PC-3 (cell line): Measurements from ENCODE around the genes GK, PRRG1 and SRPX.

GRCh38 chrX:27154035-27154427, 309.1 kb downstream of the PPP4R3C start:
- RAMPAGE, long total RNA, result no peak

DNA sequence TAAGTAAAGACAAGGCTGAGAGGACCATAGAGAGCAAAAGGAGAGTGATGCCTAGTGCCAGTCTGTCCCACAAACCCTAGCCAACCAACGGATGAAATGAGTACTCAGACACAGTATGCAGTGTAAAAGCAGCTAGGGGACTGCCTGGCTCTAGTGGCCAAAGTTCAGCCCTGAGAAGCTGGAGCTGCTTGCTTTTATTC, 6.5 kb upstream of the DCAF8L1 start:
- RAMPAGE, long total RNA, result no peak

- RAMPAGE, long total RNA, result no peak
These were observed 14.9 kb upstream of the DCAF8L1 start for GRCh38 chrX:27996176-27996485.

GRCh38 chrX:30576919-30577440, 586 bp downstream of the TASL start:
- RAMPAGE, long total RNA, result no peak

DNA sequence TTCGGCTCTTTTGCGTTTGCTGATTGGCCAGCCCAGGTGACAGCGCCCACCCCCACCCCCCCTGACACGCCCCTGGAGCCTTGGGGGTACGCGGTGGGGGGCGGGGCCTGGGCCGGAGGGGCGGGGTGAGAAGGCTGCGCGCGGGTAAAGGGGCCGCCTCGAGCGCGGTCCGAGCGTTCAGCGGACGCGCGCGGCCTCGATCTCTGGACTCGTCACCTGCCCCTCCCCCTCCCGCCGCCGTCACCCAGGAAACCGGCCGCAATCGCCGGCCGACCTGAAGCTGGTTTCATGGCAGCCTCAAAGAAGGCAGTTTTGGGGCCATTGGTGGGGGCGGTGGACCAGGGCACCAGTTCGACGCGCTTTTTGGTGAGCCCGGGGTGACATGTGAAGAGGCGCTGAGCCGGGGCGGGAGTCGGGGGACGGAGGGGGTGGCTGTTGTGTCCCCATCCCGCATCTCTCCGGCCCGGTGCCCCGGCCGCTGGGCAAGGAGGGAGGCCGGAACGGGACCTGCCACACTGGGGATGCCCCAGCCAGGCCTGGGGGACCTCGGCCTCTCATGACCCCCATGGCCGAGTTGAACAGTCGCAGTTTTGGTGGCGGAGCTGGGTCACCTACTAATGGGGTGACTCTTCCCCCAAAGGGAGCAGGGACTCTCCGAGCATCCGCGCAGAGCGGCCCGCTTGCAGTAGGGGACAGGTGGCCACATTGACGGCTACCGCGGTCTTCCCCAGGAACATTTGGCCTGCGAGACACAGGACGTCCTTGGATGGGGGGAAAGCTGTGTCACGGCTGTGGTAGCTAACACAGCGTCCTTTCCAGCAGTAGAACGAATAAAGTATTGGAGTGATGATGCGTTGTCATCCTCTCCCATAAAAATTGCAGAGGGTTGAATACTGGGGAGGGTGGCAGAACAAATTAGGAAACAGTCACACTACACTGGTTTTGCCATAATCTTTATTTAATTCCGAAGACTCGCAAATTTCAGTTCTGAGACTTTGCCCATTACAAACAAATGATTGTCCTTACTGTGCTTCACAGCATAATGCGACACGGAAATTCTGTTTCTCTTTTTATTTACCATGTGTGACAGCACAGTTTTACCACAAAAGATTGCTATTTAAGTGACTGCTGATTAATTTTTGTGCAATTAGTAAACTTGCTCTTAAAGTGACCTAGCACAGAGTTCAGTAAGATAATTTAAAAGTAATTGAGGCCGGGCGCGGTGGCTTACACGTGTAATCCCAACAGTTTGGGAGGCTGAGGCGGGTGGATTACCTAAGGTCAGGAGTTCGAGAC, at the start of gene GK:
TSS of gene GK (plus strand) at position 174 of the 1,296 bp plus-strand sequence.
- RAMPAGE, long total RNA, result no peak

DNA sequence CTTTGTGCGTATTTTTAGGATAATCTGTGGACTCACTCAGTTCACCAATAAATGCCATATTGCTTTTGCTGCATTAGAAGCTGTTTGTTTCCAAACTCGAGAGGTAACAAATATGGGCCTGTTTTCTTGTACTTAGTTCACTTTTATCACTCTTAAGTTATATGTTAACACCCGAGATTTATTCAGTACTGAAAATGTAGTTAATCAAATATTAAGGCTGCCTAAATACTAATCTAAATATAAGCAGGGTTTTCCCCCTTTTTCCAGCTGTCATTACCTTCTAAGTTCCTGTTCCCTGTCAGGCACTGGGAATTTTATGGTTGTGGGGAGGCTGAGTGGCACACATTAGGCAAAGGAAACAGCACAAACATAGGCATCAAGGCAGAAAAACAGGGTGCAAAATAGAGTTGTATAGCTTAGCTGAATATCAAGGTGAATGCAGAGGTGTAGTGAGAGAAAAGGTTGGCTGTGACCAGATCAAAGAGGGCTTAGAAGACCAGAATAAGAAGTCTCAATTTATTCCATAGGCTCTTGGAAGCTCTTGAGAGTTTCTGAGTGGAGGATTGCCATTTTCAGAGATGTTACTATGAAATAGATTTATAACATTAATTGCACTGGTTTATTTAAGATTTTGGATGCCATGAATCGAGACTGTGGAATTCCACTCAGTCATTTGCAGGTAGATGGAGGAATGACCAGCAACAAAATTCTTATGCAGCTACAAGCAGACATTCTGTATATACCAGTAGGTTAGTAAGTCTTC, 67.0 kb downstream of the GK start:
- RAMPAGE, long total RNA, result no peak

DNA sequence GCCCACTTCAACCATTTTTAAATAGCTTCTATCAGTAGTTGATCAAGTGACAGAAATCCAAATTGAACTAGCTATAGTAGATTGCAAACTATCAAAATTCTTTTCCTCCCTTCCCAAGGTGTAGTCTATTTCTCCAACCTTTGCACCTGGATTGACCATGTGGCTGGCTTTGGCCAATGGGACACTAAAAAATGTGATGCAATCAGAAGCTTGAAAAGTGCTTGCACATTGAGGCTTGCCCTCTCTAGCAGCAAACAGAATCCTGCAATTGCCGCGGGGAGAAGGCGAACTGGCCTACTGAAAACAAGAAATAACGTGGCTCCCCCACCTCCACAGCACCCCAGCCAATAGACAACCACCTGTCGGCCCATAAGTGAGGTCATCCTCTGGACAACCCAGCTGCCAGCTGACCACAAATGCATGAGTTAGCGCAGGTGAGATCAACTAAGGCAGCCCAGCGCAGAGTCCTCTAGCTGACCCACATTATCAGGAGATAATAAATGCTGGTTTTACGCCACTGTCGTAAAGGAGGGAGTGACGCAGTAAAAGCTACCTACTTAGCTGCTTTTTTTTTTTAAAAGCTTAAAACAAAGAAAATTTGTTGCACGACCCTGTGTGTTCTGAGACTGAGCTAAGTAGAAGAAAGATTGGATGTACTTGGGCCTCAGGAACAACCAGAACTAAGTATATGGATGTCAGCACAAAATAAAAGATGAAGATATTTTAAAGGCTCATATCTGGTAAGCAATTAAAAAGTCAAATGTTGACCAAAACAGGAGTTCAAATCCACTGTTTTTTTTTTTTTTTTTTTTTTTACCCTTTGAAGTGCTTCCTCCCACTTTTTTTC, 95.3 kb downstream of the GK start:
- RAMPAGE, long total RNA, result no peak

DNA sequence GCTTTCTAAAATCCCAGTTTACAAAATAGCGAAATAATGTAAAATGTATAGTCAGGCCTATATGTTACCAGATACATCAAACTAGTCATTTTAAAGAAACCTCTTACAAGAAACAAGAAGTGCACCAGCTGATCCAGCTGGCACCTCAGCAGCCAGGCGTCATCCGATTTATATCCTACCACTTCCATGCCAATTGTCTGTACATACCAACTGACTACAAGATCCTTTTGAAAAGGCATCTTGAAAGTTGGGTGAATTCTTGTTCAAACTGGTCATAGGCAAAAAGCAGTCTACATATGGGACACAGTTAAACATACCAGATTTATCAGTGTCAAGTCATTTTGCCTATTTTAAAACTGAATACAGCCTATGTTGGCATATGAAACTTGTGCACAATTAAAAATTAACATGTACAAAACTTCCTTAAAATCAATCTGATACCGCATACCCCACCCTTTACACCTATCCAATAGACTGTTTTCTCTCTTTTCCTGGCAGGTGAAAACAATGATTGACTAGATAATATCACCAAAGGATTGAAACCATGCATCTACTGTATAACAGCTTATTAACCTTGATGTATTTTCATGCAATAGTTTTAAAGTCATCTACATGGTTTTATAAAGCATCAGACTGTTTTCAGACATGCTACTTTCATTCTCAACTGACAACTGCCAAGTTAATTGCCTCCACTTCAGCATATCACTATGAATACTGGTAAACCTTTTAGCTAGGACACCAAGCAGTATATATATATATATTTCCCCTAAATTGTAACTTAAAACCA, 60.2 kb downstream of the TAB3 start:
- RAMPAGE, long total RNA, result no peak

- RAMPAGE, long total RNA, result no peak
These were observed 921.8 kb upstream of the FTHL17 start for GRCh38 chrX:31993644-31994029.

GRCh38 chrX:32343103-32343323, 868.3 kb downstream of the DMD start:
- RAMPAGE, long total RNA, result no peak

- RAMPAGE, long total RNA, result no peak
These were observed 2.1 kb downstream of the TMEM47 start for GRCh38 chrX:34654939-34655477.

- RAMPAGE, long total RNA, result no peak
These were observed 44.3 kb upstream of the FAM47C start for GRCh38 chrX:36963937-36964256.

GRCh38 chrX:37348577-37348850, 650 bp upstream of the PRRG1 start:
- RAMPAGE, long total RNA, result no peak

GRCh38 chrX:37348917-37349510, at the start of gene PRRG1:
PRRG1 (plus strand) TSS chrX:37349364.
- RAMPAGE, long total RNA, result start-site peak on the plus strand at chrX:37349296-37349371, 372 and 968 reads in 2 replicates

- RAMPAGE, long total RNA, result no peak
These were observed 47.7 kb downstream of the SYTL5 start for GRCh38 chrX:38054080-38054442.

DNA sequence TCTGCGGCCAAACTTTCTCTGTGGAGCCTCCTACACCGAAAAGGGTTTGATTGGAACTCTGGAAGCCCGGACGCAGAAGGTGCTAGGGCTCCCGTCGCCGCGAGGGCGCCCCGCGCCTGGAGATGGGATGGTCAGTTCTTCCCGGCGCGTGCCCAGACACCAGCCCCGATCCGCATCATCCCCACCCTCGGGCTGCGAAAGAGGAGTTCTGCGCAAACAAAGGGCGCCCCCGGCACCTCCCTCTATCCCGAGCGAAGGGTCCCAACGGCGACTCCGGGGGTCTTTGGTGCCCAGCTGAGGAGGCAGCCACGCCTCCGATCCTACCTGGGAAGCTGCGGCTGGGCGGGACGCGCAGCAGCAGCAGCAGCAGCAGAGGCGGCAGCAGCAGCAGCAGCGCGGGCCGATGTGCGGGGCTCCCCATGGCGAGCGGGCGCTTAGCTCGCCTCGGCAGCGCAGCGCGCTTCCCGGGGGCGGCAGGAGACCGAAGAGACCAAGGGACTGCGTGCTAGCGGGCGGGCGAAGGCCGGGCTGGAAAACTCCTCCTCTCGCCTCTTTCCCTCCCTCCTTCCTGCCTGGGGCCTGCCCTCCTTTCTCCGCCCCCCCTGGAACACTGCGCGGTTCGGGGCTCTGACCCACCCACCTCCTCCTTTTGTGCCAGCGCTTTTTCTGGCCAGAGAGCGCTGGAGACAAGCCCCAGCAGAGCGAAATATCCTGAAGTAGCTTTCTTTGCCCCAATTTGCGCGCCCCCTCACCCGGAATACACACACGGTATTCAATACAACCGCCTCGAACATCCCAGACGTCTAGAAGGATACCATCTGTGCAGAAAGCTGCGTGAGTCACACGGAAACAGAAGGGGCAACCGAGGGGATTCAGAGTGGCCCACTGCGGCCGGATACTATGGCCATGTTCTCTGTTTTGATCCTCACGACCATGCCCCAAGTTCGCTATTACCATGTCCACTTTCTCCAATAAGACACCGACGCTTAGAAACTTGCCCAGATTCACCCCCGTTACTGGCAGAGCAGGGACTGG, at the start of gene SRPX:
TSS of gene SRPX (minus strand) at position 500 of the 1,035 bp plus-strand sequence.
- RAMPAGE, long total RNA, result no peak

- RAMPAGE, long total RNA, result no peak
These were observed 5.7 kb downstream of the OTC start for GRCh38 chrX:38358220-38358419.

DNA sequence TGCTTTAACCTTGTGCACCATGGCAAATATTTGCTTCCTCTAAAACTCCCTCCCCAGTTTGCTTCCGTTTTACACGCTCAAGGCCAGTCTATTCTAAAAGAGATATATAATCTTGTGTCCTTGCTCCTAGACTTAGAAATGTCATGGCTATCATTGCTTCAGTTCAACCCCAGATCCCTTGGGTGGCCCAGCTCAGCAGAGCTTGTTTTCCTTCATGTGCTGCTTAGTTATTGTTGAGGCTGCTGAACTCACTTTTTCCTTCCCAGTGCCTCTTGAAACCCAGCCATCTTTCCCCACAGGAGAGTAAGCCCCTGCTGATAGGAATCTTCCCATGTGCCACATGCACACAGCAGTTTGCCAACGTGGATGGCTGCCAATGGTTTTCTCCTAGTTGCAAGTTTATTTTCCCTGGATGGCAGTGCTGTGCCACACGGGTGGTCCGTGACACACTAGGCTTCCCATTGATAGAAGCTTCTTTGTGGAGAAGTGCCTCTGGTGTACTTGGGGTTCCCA, 76.0 kb downstream of the TSPAN7 start:
- RAMPAGE, long total RNA, result no peak

GRCh38 chrX:38805292-38805613, 4.0 kb downstream of the MID1IP1 start:
- RAMPAGE, long total RNA, result no peak

DNA sequence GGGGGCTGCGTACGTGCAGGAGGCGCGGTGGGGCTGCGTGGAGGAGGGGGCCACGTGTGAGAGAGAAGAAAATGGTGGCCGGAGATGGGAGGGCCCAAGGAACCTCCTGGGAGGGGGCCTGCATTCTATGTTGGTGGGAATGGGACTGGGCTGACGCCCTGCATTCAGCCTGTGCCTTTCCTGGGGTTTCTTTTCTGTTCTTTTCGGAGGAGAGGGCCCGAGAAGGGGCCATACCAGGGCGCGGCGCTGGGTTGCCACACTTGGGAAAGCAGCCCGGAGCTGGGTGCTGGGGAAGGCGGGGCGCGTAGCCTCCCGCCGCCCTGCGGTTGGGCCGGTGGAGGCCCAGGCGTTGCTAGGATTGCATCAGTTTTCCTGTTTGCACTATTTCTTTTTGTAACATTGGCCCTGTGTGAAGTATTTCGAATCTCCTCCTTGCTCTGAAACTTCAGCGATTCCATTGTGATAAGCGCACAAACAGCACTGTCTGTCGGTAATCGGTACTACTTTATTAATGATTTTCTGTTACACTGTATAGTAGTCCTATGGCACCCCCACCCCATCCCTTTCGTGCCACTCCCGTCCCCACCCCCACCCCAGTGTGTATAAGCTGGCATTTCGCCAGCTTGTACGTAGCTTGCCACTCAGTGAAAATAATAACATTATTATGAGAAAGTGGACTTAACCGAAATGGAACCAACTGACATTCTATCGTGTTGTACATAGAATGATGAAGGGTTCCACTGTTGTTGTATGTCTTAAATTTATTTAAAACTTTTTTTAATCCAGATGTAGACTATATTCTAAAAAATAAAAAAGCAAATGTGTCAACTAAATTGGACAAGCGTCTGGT, 4.6 kb downstream of the MID1IP1 start:
- RAMPAGE, long total RNA, result no peak